Mononuclear cell (primary cell): ENCODE results near the genes MEAK7 and ZDHHC7.

- RRBS, result no CpG with 5 or more reads among the region's 19 CpGs
Observed at GRCh38 chr16:84234445-84235343, 5.1 kb downstream of the KCNG4 start.

DNA sequence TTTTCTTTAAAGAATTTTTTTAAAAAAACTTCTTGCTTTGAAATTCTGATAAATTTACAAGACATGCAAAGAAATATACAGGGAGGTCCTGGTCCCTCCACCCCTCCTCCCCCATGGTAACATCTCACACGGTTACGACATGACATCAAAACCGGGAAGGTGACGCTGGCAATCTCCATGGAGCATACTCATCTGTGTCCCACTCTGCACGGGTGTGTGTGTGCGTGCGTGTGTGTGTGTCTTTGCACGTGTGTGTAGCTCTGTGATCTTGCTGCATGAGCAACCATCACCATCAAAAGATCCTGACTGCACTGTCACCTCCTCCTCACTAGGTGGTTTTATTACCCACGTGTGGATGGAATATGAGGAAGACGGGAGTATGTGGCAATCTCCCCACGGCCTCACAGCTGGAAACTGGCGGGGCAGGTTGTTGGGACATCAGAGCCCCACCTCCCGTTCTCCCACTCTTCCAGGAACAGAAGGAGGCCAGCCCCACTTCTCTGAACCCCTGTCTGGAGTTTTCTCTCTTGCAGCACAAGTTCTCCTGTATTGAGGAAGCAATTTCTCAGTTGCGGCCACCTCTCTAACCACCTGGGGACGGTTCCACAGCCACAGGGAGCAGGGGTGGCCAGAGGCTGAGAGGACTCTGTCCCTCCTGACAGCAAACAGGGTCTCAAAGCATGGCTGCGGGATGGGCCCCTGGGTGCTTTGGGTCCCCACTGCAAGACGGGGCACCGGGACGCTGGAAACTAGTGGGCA lies 28.0 kb upstream of the ATP2C2 start:
- RRBS, result no CpG with 5 or more reads among the region's 19 CpGs

- RRBS, result no CpG with 5 or more reads among the region's 14 CpGs
Observed at GRCh38 chr16:84350098-84350845, 18.1 kb upstream of the ATP2C2 start.

GRCh38 chr16:84443450-84443873 lies 61.0 kb downstream of the MEAK7 start:
- RRBS, result no CpG with 5 or more reads among the region's 11 CpGs

- RRBS, result no CpG with 5 or more reads among the region's 16 CpGs
Observed at GRCh38 chr16:84478982-84479785, 25.3 kb downstream of the MEAK7 start.

- RRBS, result 3% methylated on average over 9 of the region's 50 CpGs
Observed at GRCh38 chr16:84503923-84505019, at the start of gene MEAK7. TSS of gene MEAK7 (minus strand) at chr16:84504659.

DNA sequence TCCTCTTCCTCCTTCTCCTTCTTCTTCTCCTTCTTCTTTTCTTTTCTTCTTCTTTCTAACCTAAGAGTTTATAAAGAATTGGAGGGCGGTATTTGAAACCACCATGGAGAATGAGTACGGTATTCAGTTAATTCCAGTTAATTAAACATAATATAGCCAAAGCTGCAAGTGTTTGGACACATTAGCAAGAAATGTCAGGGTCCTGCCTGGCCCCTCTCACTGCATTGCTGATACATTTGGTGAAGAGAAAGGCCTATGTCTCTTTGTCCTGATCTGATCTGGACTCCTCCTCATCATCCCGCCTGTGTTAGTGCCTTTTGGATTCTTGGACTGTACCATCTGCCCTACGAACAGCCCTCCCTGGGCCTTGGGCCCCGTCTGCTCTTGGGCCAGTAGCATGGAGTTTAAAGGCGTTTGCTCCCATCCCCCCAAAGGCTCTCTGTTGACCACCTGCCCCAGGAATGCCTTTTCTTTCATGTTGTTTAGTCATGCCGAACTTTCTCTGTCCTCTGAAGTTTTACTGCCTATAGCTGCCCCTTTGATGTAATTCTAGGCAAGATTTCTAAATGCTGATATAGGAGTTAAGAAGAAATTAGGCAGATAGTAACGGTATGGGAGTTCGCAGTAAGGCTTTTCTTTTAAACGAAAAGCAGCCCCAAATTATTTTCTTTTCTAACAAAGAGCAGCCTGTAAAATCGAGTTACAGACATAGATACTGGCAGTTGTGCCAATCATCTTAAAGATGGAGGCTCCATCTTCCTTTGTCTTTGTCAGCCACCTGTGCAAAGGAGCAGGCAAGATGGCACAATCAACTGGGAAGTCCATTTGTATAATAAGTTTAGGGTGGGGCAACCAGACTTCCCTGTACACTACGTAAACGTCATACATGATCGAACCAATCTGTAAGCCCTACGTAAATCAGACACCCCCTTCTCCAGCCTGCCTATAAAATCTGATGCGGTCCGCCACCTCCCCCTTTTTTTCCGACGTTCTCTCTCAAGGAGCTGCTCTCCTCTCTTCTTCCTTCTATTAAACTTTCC lies 31.1 kb upstream of the MEAK7 start:
- RRBS, result no CpG with 5 or more reads among the region's 19 CpGs

DNA sequence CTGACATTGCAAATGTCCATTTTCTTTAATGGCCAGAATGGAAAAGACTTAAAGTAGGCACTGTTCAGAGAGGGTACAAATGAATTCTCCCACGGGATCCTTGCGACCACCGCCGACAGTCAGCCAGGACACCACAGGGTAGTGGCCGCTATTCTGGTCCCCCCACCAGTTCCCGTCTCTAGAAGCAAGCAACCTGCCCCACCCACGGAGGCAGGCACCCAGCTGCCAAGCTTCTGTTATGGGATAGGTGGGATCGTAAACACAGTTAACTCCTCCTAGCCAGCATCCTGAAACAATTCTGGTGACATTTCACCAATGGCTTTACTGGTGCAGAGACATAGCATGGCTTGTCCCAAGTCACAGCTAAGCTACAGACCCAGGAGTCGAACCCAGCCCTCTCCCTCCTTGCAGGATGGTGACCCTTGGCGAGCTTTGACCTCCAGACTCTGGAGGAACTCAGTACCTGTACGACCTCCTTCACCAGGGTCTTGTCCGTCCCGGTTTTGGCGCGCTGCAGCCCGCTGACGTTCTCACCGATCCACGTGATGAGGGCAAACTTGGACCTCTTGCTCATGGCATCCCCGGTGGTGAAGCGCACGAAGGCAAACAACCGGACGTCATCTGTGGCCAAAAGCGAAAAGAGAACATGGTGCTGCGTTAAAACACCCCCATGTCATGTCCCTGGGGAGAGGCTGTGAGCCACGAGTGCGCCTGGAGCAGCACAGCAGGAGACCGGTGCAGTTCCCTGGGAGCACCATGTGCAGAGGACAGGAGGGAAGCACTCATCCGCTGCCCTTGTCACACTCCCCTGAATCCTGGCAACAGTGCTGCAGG lies 28.0 kb downstream of the COTL1 start:
- RRBS, result 96% methylated on average over 9 of the region's 30 CpGs

DNA sequence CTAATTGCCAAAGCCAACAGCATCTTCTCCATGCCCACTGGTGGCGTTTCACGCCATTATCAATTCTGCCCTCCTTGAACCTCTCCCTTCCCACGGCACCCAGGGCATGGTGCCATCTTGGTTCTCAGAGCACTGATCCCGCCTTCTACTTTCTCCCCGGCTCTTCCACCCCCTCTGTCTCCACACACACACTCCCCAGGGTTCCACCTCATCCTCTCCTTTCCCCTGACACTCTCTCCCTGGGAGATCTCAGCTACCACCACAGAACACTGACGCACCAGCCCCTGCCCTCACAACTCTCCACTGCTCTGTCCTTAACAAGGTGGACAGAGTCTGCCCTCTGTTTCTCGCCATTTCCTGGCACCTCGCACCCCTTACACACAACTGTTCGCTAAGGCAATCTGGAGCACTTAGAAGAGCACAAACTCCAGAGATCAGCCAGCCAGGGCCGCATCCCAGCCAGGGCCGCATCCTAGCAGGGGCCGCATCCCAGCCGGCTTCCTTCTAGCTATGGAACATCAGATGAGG lies 21.3 kb downstream of the COTL1 start:
- RRBS, result no CpG with 5 or more reads among the region's 13 CpGs

GRCh38 chr16:84597397-84598319 lies 20.2 kb downstream of the COTL1 start:
- RRBS, result no CpG with 5 or more reads among the region's 16 CpGs

GRCh38 chr16:84614744-84616014 lies 2.7 kb downstream of the COTL1 start:
- RRBS, result no CpG with 5 or more reads among the region's 27 CpGs

- RRBS, result no CpG with 5 or more reads among the region's 11 CpGs
Observed at GRCh38 chr16:84766904-84767601, 52.7 kb upstream of the CRISPLD2 start.

DNA sequence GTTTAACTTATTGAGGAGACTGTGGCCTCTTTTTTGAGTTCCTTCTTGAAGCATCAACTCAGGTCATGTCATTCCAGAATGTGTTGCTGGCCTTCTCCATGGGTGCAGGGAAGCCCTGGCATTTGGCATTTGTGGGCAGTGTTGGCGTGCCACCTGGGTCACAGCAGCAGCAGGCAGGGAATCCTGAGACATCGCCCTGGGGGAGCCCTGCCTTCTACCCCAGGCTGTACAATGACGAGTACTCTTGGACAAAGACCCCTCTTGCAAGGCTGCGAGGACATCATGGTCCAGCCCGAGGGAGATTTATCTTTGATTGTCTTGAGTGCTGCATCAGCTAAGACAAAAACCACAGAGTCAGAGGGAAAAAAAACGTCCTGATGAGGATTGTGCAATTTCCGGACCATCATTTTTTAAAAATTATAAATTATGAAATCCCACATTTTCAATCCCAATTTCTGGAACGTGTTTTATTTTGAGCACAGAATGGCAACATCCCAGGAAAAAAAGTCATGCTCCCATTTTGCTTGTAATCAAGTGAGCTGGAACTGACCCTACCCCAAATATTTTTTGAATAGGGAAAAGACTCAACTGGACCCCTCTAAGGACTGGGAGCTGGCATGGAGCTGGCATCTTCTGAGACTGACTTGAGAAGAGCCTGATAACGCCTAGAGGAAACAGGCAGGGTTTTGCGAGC lies 3.8 kb downstream of the CRISPLD2 start:
- RRBS, result no CpG with 5 or more reads among the region's 10 CpGs

- RRBS, result no CpG with 5 or more reads among the region's 31 CpGs
Observed at GRCh38 chr16:84831901-84833138, 12.5 kb downstream of the CRISPLD2 start.

DNA sequence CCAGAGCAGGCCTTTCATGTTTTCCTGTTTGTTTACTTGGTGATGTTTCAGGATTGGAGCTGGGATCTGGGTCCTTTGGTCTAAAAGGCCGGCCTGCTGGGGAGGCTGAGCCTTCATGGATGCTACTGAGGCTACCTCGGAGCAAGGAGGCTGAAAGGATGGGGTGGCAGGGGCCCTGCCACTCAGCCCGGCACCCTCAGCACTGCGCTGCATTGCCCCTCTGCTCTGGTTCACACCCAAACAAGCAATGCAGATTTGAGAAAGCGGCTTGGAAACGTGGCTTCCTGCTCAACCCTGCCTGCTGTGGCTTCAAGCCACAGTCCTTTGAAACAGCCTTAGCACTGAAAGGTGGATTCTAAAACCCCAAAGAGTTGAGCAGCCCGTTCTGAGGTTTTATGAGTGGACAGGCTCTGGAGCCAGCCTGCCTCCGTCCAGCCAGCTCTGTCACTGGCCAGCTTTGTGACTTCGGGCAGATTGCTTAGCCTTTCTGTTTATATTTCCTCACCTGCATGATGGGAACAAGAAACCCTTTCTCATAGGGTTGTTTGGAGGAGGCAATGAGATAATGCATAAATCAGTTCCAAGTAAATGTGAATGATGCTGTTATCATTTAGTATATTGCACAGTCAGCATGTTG lies 23.4 kb downstream of the CRISPLD2 start:
- RRBS, result 17% methylated on average over 1 of the region's 9 CpGs

DNA sequence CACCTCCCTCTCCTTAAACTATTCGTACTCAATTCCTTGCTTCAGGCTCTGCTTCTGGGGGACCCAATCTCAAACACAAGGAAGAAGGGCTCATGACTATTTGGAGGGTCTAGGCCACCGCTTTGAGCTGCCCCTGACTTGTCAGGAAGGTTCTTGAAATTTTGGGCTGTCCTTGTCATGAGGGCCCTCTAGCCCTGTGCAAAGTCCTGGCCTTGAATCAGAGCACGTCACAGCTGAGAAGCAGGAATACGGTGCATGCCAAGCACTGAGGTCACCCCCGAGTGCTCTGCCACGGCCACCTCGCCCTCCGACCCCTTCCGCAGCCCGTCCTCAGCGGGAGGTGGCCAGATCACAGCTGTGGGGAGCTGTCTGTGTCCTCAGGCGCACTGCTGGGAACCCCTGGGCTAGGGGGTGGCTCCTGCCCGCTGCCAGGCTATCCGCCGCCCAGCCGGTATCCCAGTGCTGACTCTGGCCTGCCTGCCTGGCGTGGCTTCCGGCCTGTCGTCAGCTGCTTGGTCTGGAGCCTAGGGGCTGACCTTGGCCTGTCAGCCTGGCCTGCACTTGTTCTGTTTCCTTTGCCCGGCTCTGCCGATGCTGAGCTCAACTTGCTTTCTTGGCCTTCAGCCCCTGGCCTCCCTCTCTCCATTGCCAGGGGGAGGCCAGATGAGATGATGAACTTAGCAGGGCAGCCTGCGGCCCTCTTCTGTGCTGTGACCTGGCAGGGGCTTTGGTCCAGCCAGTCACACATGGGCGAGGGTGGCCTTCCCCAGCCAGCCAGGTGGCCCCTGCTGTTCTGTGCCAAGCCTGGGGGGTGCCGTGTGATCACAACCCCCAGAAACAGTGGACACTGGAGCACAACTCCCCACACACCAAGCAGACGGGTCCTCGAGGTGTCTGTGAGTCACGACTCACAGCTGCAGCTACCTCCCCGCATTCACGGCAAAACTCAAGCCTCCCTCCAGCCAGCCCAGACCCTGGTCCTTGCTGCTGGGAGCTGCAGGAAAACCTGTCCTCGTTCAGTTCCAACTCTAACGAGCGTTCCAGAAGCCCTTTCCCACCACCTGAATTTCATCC lies 77.4 kb downstream of the ZDHHC7 start:
- RRBS, result 86% methylated on average over 5 of the region's 32 CpGs

- RRBS, result no CpG with 5 or more reads among the region's 20 CpGs
Observed at GRCh38 chr16:84986220-84986795, 25.0 kb downstream of the ZDHHC7 start.

DNA sequence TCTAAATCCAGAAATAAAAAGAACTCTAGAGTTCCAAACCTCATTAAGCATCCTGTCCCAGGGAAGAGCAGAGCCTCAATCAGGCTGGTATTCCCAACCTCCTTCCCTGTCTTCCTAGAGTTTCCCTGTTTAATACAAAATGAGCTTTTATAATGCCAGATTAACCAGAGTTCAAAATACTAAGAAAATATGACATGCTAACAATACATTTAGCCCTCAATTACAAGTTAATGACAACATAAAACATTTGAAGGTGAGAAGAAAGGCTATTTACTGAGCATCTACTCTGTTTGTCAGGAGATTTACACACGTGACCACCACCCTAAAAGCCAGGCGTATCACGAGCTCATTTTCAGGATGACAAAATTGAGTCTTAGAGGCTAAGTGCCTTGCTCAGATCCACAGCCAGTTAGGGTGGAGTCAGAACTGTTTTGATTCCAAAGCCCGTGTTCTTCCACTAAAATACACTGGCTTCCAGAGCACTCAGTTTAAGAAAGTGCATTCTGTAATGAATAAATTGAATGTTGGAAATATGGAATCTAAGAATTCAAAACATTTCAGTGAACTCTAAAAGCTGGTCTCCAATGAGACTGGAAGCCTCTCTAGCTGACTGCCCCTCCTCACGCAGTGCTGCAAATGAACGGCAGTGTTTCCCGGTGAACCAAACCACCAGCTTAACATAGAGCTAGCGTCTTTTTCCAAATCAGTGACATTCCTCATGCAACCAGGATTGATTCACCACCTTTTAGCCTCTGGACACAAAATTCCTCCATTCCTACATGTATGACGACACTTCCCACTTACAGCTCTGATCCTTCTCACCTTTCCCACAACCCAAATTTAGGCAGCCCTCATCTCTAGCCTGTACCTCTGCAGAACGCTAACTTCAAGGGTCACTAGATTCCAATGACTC lies 6.0 kb downstream of the ZDHHC7 start:
- RRBS, result no CpG with 5 or more reads among the region's 10 CpGs

DNA sequence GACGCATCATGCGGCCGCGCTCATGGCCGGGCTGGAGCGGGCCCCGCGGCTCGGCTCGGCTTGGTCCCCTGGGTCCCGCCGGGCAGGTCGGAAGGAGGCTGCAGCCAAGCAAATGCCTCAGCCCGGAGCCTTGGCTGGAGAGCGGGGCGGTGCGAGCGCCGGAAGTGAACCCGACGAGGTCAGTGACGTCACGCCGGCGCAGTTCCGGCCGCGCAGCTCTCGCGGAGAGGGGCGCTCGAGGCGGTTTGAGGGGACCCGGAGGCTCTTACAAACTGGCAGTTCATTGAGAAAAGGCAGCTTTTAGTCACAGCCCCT lies at the start of gene ZDHHC7:
Gene ZDHHC7 (minus strand): TSS at position 166 of the 315 bp plus-strand sequence.
- RRBS, result 1% methylated on average over 28 of the region's 34 CpGs

DNA sequence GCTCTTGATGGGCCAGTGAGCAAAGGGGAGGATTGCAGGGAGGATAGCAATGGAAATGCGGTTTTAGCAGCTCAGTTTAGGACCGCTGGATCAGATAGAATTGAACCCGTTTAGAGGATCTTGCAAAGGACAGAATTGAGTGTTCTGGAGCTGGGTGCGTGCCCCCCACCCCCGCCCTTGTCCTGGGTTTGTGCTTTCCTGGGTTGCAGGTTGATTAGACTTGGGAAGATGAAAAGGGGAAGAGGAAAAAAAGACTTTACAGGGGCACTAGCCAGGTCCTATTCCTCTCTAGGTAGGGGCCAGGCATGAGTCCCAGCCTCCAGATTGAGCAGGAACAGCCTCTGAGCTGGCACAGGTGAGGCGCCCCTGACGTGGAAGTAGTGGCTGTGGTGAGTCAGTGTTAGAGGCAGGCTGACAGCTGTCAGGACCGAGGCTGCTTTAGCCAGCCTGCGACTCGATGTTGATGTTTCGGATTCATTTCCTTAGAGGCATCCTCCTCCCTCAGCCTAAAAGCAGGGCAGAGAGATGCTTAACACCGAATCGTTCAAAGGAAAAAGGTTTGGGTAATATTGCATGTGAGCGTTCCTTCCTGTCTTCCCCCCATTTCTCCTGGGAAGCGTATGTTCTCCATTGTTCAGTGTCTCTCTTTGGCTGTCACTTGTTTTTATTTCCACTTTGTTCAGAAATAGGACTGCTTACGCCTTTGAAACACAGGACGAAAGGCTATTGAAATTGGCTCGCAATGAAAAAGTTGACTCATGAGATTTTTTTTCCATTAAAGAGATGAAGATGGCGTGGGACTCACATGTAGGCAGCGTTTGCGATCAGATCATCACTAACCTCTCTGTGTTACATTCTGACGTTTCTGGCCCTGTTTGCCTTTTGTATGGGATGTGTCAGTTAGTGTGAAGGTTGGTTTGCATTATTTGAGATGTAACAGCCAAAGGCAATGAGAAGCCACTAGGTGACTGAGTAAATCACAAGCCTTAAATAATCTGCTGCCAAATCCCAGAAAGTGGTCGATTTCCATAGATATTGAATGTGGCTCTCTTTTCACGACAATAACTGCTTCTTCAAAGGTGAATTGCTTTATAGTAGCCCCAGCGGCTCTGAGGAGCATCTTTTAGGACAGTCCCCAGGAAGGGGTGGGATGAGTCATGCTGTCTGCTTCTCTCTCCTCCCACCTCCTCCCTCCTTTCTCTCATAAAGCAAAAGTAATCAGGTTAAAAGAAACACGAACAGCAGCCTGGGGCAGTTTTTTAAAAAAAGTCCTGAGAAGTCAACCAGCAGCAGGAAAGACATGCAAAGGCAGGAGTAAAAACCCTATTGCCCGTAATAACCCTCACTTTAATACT lies 1.3 kb downstream of the KIAA0513 start:
- RRBS, result no CpG with 5 or more reads among the region's 27 CpGs